ENCODE data around the genes FRG2C and ZNF717.

DNA sequence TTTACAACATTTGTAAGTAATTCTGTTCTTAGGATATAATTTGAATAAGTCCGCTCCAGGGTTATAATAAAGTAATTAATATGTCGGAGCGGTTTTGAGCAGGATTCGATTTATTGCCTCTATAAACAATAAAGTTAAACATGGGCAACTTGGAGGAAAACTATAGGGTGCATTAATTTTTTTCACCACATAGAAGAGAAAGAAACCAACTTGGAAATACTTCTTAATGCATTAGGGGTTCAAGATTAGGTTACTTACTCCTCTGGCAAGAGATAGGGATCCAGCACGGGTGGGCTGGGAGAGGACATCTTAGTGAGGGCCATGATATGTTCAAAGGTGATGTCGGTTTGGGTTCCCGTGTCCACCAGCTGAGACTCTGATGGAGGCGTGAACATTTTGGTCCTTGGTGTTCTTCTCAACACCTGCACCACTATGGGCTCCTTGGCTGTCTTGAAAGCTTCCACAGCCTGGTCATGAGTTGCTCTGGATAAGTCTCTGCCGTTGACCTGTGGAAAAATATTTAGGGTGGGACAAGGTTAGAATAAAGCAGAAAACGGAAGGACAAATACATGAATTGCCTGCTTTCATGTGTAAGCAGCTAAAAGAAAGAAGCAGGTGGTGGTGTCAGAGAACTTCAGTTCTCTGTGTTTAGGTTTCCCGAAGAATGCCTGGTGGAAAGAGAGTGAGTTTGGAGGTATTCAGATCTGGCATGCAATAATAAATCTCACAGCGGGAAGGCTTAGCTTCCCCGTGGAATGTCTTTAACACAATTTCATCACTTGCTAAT lies 220.7 kb downstream of the PDZRN3 start:
- PRO-cap = no peak

DNA sequence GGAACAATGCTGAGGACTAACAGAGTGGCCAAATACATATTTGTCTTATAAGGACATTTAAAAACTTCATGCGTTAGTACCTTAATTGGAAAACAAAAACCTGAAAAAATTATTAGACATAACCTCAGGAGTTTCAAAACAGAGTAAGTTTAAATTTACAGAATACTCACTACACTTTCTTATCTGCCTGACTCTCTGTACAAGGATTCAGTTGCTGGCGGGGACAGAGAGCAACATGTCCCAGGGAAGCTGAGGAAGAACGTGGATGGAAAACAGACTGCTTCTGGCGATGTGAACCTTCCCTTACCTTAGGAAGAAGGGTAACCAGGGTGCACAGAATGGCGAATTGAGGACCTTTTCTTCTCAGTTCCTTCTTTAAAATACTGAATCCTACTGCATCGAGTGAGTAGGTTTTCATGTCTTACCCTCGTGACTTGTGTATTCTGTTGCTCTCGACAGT lies 178.3 kb downstream of the PDZRN3 start:
- PRO-cap = no peak

DNA sequence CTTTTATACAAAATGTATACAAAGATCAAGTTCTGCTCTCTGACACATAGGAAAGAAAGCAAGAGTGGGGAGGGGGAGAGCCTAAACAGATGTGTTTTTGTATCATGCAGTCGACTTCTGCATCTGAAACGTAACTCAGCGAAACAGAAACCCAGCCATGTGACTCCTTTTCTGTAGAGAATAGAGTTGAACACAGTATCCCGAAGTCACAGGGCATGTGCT lies 121.0 kb downstream of the PDZRN3 start:
- PRO-cap = no peak

- PRO-cap = no peak
Observed at GRCh38 chr3:73533937-73534641, 90.7 kb downstream of the PDZRN3 start.

DNA sequence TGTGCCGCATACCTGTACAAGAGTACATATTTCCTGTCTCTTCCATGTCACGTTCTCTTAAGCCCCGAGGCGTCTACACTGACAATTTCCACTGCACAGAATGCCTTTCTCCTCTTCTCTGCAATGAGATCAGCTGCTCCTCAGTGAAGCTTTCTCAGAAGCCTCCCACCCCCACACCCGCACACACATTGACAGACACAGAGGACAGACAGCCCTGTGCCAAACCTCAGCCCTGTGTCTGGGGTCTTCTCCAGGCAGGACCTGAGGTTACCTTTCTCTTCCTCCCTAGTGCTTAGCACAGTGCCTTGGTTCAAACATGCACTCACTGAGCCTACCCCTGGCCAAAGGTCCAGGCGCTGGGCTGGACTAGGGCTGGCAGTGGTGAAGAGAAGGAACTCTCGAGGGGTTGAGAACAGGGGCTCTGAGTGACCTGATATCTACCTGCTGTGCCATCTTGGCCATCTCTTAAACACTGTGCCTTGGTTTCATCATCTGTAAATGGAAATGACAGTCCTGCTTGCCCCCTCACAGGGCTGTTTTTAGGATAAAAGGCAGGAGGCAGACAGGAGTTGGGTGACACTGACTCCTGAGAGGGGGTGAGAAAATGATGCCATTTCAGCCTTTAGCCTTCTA lies 55.2 kb downstream of the PDZRN3 start:
- PRO-cap = no peak

GRCh38 chr3:73621103-73621912 lies 3.4 kb downstream of the PDZRN3 start:
- PRO-cap = no peak

- PRO-cap = no peak
Observed at GRCh38 chr3:73813531-73813820, 188.7 kb upstream of the PDZRN3 start.

DNA sequence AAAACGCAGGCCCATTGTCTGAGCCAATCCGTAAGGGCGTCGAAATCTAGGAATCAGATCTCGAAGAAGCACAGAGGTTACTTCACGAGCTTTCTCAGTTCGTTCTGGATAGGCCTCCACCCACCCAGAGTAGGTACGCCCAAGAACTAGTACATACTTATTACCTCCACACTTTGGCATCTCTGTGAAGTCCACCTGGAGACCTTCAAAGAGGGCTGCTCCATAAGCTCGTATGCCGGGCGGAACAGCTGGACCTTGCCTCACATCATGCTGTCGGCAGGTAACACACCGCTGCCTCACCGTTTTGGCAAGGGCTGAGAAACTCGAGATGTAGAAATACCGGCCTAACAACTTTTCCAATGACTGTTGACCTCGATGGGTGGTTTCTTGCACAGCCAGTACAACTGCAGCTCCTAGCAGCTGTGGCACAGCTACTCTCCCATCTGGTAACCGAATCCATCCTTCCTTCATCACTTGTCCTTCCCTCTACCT lies 302.1 kb upstream of the FRG2C start:
- PRO-cap = no peak

DNA sequence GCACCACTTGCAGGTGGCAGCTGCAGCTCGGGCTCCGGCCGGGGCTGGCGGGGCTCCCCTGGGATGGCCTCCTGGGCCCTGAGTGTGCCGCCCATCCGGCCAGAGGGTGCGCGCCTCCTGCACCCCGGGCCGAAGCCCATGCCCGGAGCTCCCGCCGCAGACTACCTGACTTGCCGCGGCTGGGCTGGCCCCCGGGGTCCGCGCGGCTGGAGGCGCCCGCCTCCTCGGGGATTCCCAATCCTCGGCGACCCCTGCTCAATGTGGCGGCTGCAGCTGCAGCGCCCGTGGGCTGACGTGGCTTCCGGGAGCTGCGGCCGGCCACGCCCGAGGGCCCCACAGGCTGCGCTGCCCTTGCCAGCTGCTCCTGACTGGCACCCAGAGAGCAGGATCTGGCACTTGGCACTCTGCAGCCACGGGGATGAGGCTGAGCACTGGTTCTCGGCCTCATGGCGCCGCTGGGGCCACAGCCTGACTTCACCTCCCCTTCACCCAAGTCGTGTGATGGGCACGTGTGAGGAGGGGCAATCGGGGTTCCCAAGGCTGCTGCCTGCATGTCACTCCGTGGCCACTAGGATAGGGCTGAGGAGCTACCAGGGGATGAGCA lies 267.9 kb upstream of the FRG2C start:
- PRO-cap = bidirectional peak, plus-strand start at position 401 of the sequence, minus-strand start at position 290 of the sequence

DNA sequence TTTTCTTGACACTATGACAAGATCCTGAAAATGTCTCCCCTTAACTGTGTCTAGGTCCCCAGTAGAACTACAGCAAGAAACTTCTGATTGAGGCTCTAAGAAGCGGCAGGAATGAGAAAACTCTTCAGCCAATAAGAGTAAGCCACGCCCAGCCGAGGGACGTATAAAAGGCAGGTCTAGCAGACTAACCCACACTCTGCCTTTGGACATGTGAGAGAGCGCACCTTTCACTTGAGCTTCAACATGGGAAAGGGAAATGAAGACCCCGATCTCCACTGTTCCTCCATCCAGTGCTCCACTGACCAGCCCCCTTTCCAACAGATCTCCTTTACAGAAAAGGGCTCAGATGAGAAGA lies at the start of gene FRG2C:
Gene FRG2C, plus strand, starts transcription at position 192 of the 355 bp plus-strand sequence.
- PRO-cap = no peak

GRCh38 chr3:75785181-75785943 lies at the start of gene ZNF717:
Gene ZNF717, minus strand, starts transcription at chr3:75785549.
- PRO-cap = bidirectional peak, plus-strand start at chr3:75785698, minus-strand start at chr3:75785513

- PRO-cap = no peak
Observed at GRCh38 chr3:76597863-76598456, 441.9 kb upstream of the ROBO2 start.

GRCh38 chr3:78796790-78797281 lies 971.0 kb downstream of the ROBO1 start:
- PRO-cap = no peak

GRCh38 chr3:79018396-79019313 lies 749.1 kb downstream of the ROBO1 start:
- PRO-cap = bidirectional peak, plus-strand start at chr3:79019108, minus-strand start at chr3:79018814

GRCh38 chr3:79414741-79415160 lies 353.0 kb downstream of the ROBO1 start:
- PRO-cap = no peak

DNA sequence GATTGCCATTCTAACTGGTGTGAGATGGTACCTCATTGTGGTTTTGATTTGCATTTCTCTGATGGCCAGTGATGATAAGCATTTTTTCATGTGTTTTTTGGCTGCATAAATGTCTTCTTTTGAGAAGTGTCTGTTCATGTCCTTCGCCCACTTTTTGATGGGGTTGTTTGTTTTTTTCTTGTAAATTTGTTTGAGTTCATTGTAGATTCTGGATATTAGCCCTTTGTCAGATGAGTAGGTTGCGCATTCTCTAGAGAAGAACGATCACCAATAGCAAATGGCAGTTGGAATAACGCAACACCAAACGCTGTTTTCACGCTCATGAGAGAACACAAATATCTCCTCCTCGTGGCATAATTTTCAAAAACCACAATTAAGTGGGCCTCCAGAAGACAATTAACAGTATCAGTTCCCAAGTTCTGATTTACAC lies 859.9 kb upstream of the ROBO1 start:
- PRO-cap = no peak

DNA sequence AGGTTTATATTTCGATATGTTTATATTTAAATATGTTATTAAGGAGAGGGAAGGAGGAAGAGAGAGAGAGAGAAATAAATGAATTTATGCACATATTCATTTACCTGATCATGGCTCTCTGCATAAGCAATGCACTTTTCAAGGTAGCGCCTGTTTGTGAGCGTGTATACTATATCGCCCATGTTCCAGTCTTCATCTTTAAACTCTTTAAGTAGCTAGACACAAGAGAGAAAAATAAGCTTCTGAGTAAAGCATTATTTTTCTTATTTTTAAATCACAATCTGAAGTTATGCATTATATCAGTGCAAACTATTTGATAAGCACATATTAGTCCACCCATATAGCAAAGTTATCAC lies 180.4 kb downstream of the GBE1 start:
- PRO-cap = no peak

- PRO-cap = no peak
Observed at GRCh38 chr3:81716712-81717595, 44.5 kb downstream of the GBE1 start.

- PRO-cap = no peak
Observed at GRCh38 chr3:81758646-81759223, 2.7 kb downstream of the GBE1 start.

DNA sequence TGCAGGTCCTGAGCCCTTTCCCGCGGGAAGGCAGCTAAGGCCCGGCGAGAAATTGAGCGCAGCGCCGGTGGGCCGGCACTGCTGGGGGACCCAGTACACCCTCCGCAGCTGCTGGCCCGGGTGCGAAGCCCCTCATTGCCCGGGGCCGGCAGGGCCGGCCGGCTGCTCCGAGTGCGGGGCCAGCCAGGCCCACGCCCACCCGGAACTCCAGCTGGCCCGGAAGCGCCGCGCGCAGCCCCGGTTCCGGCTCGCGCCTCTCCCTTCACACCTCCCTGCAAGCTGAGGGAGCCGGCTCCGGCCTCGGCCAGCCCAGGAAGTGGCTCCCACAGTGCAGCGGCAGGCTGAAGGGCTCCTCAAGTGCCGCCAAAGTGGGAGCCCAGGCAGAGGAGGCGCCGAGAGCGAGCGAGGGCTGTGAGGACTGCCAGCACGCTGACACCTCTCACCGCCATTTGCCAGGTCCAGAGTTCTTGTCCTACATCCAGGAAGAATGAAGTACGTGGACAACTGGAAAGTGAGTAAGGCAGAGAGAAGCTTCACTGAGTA lies 1456.4 kb upstream of the GBE1 start:
- PRO-cap = no peak

All from ReNcell CX (cell line).